Measurements from ENCODE around the genes PLD1 and SPATA16.

- PRO-cap: no peak
- RAMPAGE, long total RNA, 3 experiments: no peak in any of the 3 experiments
Observed at GRCh38 chr3:171768851-171769783, 41.2 kb downstream of the PLD1 start.

GRCh38 chr3:171809824-171810905 lies at the start of gene PLD1:
Gene PLD1, minus strand, starts transcription at chr3:171810483.
- PRO-cap: bidirectional peak, plus-strand start at chr3:171809882, minus-strand start at chr3:171809915; bidirectional peak, plus-strand start at chr3:171810309, minus-strand start at chr3:171810165; bidirectional peak, plus-strand start at chr3:171810593, minus-strand start at chr3:171810464
- RAMPAGE, long total RNA, 3 experiments: start-site peak on the minus strand in 2 of 3 experiments, at chr3:171810445-171810510 at its widest, 60 to 95 reads per replicate

DNA sequence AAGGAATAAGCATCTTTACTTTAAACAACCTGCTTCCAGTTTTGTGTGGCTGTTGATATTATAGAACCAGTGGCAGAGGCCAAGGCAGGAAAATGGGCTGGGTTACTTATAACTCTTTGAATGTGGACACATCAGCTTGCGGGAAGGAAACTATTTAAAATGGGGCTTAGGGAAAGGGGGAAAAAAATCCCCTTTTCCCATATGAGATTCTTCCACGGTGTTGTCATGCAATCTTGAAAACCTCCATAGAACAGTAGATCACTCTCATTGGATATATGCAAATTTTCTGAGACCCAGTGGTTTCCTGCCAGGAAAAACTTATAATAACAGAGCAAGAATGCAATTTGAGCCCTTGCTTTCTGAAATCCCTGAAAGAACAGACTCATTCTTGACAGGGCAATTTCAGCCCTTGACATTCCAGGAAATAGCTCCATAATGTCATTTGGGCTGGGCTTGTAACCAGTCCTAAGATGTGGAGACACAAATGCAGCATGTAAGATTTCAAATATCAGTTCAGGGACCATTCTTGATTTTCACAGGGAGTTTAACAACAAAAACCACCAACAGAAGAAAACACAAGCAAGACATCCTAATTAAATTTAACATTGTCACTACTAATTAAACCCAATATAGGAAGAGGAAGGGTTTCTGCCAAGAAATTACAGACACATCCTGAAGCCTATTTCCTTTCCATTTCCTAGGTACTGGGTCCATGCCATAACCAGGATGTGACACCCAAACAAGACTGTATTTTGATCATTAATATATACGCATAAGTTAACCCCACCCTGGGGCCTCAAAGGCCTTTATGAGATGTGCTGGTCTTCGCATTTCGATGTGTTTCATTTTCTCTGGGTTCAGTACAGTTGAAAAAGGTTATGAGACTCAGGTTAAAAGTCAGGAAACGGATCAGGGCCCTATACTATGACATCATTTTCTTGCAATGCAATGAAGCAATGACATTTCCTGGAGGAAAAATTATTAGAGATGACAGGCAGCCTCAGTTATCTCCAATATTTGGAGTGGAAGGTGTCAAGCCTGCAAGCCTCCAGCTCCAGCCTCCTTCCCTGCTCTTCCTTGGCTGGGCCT lies 31.4 kb downstream of the TMEM212 start:
- PRO-cap: no peak
- RAMPAGE, long total RNA, 3 experiments: no peak in any of the 3 experiments

DNA sequence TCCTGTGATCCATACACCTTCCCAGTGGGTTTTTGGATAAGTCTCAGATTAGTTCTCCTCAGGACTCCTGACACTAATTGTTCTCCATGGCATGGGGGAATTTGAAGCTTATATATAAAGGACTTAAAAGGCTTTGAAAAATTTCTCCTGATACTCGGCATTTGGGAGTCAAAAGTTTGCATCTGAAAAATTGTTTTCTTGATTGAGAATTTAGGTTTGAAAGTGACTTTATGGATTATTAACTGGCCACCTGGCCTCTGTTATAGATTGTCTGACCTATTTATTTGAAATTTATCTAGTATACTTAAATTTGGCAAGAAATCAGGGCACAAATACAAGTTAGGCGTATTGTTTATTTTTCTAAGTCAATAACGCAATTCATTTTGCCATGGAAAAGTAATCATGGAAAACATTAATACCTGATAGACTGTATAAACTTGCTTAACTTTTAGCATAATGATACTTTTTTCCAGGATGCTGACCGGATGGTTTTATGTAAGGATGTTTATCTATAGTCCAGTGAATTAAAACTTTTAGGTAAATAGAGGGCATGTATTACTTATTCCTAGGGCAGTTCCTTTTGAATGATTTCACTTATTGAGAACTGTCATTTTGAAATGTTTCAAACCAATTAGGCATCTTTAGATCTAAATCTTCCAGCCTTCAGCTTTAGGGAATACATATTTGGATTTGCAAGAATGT lies 20.1 kb downstream of the FNDC3B start:
- PRO-cap: no peak
- RAMPAGE, long total RNA, 3 experiments: no peak in any of the 3 experiments

DNA sequence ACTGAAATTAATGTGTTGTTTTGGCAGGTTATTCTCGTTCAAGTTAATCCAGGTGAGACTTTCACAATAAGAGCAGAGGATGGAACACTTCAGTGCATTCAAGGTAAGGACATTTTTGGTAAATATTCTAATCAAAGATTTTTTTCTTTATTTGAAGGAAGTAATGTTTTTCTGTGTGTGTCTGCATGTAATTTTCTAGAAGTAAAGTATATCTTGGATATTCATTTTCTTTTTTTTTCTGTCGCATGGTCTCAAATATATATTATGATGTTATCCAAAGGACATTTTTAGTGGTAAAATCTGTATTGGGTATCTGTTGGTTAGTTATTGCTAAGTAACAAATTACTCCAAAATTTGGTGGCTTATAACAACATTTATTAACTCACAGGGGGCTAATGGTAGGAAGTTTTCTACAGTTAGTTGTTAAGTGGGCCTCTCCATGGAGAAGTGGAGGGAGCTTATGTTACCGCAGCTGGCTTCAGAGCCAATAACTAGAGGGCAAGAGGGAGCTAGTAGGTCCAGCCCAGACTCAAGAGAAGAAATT lies 94.1 kb downstream of the FNDC3B start:
- PRO-cap: no peak
- RAMPAGE, long total RNA, 3 experiments: no peak in any of the 3 experiments

GRCh38 chr3:172156067-172156978 lies 116.9 kb downstream of the FNDC3B start:
- PRO-cap: no peak
- RAMPAGE, long total RNA, 3 experiments: no peak in any of the 3 experiments

GRCh38 chr3:172210900-172211496 lies 171.6 kb downstream of the FNDC3B start:
- PRO-cap: no peak
- RAMPAGE, long total RNA, 3 experiments: no peak in any of the 3 experiments

- PRO-cap: no peak
- RAMPAGE, long total RNA, 3 experiments: no peak in any of the 3 experiments
Observed at GRCh38 chr3:172251124-172251701, 197.0 kb downstream of the GHSR start.

- PRO-cap: no peak
- RAMPAGE, long total RNA, 3 experiments: no peak in any of the 3 experiments
Observed at GRCh38 chr3:172258051-172258601, 190.1 kb downstream of the GHSR start.

DNA sequence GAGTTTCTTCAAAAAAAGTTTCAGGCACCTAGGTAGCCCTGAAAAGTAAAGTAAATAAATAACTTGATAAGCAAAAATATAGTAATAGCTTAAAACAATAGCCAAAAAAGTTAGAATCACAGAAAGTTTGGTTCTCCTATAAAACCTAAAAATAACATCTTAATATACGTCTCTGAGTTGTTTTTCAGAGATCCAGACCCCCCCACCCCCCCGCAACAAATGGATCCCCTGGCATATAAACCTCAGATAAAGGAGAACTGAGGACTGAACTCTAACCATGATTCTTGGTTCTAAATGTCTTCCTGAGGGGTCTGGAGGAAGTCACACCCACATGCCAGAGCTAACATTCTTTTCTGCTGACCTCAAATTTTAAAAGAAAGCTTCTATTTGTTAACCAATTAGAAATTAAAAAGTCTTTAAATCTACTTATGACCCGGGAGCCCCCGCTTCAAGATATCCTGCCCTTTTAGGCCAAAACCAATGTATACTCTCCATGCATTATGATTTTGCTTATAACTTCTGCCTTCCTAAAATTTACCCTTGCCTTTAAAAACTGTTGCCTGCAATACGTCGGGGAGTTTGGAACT lies 188.2 kb downstream of the ECT2 start:
- PRO-cap: no peak
- RAMPAGE, long total RNA, 3 experiments: no peak in any of the 3 experiments

DNA sequence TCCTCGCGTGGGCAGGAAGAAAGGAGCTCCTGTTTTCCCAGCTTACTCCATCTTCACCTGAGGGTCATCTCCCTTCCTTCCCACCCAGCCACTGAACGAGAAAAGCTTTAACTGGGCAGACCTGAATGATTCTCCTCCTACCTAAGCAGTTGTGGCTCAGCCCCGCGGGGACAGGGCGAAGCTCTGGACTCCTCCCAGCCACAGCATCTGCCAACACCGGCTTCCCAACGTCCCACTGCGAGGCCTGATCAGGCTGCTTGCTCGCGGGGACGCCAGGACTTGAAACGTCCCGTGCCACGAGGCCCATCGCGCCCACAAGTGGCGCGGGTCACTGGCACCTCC lies at the start of gene SPATA16:
Gene SPATA16, minus strand, starts transcription at position 274 of the 342 bp plus-strand sequence.
- PRO-cap: no peak
- RAMPAGE, long total RNA, 3 experiments: no peak in any of the 3 experiments

- PRO-cap: no peak
- RAMPAGE, long total RNA, 3 experiments: no peak in any of the 3 experiments
Observed at GRCh38 chr3:174775511-174775979, 83.6 kb upstream of the NAALADL2 start.

DNA sequence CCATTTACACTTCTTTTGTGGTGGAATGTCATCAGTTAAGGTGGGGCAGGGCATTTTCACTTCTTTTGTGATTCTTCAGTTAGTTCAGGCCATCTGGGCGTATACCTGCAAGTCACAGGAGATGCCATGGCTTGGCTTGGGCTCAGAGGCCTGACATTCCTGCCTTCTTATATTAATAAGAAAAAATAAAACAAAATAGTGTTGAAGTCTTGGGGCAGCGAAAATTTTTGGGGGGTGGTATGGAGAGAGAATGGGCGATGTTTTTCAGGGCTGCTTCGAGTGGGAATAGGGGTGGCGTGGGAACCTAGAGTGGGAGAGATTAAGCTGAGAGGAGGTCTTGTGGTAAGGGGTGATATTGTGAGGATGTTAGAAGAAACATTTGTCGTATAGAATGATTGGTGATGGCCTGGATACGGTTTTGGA lies 875.4 kb downstream of the TBL1XR1 start:
- PRO-cap: no peak
- RAMPAGE, long total RNA, 3 experiments: no peak in any of the 3 experiments

DNA sequence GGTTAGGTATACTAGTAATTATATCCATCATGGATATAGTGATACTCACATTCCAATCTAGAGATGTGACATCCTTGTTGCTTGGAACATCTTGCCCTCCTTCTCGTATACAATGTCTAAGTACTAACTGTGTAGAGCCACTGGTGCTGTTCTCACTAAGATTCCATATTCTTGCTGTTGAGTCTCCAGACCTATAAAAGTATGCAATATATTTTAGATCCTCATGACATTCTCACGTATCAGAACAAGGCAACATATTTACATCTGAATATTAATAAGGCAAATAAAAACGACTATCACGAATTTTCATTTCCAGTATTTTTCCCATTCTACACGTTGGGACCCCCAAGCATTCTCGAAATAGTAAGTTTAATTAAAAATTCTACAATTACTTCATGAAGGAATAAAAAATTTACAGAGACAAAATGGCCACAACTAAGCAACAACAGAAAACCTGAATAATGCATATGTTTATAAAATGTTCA lies 147.3 kb downstream of the TBL1XR1 start:
- PRO-cap: no peak
- RAMPAGE, long total RNA, 3 experiments: no peak in any of the 3 experiments

DNA sequence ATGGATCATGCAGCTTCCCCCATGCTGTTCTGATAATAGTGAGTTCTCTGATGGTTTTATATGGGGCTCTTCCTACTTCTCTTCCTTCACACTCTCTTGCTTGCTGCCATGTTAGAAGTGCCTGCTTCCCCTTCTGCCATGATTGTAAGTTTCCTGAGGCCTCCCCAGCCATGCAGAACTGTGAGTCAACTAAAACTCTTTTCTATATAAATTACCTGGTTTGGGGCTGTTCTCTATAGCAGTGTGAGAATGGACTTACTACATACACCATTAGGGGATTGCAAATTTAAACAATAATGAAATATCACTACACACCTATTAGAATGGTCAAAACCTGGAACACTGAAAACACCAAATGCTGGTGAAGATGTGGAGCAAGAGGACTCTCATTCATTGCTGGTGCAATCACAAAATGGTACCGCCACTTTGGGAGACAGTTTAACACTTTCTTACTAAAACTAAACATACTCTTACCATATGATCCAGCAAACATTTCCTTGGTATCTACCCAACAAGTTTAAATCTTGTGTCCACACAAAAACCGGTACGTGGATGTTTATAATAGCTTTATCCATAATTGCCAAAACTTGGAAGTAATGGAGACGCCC lies 30.7 kb downstream of the TBL1XR1 start:
- PRO-cap: no peak
- RAMPAGE, long total RNA, 3 experiments: no peak in any of the 3 experiments

GRCh38 chr3:177210904-177211554 lies 13.7 kb upstream of the TBL1XR1 start:
- PRO-cap: no peak
- RAMPAGE, long total RNA, 3 experiments: no peak in any of the 3 experiments

- PRO-cap: no peak
- RAMPAGE, long total RNA, 3 experiments: no peak in any of the 3 experiments
Observed at GRCh38 chr3:177249238-177249569, 51.9 kb upstream of the TBL1XR1 start.

- PRO-cap: no peak
- RAMPAGE, long total RNA, 3 experiments: no peak in any of the 3 experiments
Observed at GRCh38 chr3:177320802-177321363, 123.6 kb upstream of the TBL1XR1 start.

- PRO-cap: no peak
- RAMPAGE, long total RNA, 3 experiments: no peak in any of the 3 experiments
Observed at GRCh38 chr3:178558549-178559303, 22.5 kb downstream of the KCNMB2 start.

GRCh38 chr3:178859849-178860639 lies 211.6 kb downstream of the ZMAT3 start:
- PRO-cap: no peak
- RAMPAGE, long total RNA, 3 experiments: no peak in any of the 3 experiments

Measured in subcutaneous adipose tissue (tissue), 3 donors.